SK-N-SH (cell line): ENCODE measurements around the genes ABCC6 and XYLT1.

GRCh38 chr16:15885620-15886358 lies 2.6 kb downstream of the CEP20 start:
- RRBS, result no CpG with 5 or more reads among the region's 6 CpGs
CAGE:
- cytosol, long polyA plus RNA, result no peak
- long polyA plus RNA, result no peak
- nucleus, long polyA plus RNA, result no peak

GRCh38 chr16:16028239-16028857 lies 78.9 kb downstream of the ABCC1 start:
- RRBS, result no CpG with 5 or more reads among the region's 16 CpGs
CAGE:
- cytosol, long polyA plus RNA, result no peak
- long polyA plus RNA, result no peak
- nucleus, long polyA plus RNA, result no peak

DNA sequence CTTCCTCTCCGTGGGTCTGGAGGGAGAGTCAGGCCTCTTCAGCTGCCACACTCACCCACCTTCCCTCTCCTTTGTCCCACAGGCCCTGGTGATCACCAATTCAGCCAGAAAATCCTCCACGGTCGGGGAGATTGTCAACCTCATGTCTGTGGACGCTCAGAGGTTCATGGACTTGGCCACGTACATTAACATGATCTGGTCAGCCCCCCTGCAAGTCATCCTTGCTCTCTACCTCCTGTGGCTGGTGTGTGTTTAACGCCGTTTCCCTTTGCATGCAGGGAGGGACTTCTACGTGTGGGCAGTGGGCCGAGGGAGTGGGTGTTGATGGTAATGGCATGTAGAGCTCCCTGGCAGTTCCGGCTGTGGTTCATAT lies 98.6 kb downstream of the ABCC1 start:
- RRBS, result no CpG with 5 or more reads among the region's 10 CpGs
CAGE:
- cytosol, long polyA plus RNA, result no peak
- long polyA plus RNA, result no peak
- nucleus, long polyA plus RNA, result no peak

- RRBS, result no CpG with 5 or more reads among the region's 12 CpGs
CAGE:
- cytosol, long polyA plus RNA, result no peak
- long polyA plus RNA, result no peak
- nucleus, long polyA plus RNA, result no peak
Measured at GRCh38 chr16:16052335-16052861, 103.0 kb downstream of the ABCC1 start.

- RRBS, result no CpG with 5 or more reads among the region's 21 CpGs
CAGE:
- cytosol, long polyA plus RNA, result no peak
- long polyA plus RNA, result no peak
- nucleus, long polyA plus RNA, result no peak
Measured at GRCh38 chr16:16075708-16076389, 126.4 kb downstream of the ABCC1 start.

DNA sequence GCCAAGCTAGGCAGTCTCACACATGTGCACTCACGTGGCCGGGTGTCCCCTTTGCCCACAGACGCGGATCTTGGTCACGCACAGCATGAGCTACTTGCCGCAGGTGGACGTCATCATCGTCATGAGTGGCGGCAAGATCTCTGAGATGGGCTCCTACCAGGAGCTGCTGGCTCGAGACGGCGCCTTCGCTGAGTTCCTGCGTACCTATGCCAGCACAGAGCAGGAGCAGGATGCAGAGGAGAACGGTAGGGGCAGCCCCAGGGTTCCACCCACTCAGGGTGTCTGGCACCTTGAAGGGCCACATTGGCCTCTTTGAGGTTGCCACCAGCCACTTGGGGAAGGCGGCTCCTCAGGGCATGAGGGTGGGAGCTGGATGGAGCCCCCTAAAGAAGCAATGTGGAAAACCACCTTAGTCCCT lies 132.9 kb downstream of the ABCC6 start:
- RRBS, result no CpG with 5 or more reads among the region's 16 CpGs
CAGE:
- cytosol, long polyA plus RNA, result no peak
- long polyA plus RNA, result no peak
- nucleus, long polyA plus RNA, result no peak

DNA sequence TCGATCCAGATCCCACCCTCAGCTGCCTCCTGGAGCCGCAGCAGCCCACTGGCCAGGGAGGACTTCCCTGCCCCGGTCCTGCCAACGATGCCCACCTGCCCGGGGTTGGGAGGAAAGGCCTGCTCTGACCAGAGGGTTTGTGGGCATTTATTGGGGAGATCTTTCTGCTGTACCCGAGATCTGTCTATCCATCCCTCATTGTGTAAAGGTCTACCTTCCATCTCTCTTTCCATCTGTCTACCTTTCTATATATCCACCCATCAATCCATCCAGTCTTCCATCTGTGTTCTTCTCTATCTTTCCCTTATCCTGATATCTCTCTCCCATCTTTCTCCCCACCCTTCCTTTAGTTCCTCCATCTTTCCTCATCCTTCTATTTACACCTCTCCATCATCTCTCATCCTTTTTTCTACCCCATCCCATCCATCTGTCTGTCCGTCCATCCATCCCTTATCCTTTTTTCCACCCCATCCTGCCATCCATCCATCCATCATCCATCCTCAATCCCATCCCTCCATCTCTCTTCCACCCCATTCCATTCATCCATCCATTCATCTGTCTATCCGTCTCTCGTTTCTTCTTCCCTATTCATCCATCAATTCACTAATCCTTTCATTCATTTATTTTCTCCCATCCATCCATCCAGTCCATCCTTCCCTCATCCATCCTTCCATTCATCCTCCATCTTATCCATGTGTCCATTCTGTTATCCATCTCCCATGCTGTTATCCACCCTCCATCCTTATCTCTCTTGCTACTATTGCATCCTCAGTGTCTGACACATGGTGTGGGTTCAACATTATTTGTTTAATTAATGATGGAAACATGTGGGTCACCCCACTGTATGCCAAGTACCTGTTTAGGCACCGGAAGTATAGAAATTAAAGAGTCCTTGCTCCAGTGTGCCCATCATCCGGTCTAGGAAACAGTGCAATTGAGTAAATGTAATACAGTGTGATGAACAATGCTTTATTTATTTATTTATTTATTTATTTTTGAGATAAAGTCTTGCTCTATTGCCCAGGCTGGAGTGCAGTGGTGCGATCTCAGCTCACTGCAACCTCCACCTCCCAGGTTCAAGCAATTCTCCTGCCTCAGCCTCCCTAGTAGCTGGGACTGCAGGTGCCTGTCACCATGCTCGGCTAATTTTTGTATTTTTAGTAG lies 68.0 kb downstream of the ABCC6 start:
- RRBS, result no CpG with 5 or more reads among the region's 13 CpGs
CAGE:
- cytosol, long polyA plus RNA, result no peak
- long polyA plus RNA, result no peak
- nucleus, long polyA plus RNA, result no peak

DNA sequence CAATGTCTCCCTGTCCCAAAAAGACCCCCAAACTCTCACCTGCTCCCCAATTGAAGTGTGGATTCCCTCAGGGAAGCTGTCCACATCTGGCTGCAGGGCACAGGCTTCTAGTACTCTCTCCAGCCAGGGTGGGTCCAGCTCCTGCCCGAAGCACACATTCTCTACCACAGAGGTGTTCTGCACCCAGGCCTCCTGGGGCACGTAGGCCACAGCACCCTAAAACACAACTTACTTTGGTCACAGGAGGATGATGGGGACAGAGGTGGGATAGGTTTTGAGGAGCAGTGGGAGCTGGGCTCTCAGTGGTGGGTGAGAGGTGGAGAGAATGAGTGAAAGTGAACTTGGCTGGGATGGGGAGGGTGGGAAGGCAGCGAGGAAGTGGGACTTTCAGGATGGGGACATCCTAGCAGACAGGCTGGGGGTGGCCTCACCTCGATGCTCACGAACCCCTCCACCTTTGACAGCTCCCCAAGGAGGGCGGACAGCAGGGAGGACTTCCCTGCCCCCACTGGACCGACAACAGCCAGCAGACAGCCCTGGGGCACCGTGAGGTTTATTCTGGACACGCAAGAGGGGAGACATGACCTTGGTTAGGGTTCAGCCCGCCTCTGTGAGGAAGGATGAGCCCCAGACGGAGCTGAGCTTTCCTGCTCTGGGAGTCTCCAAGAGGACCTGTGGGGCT lies 40.8 kb downstream of the ABCC6 start:
- RRBS, result no CpG with 5 or more reads among the region's 11 CpGs
CAGE:
- cytosol, long polyA plus RNA, result no peak
- long polyA plus RNA, result no peak
- nucleus, long polyA plus RNA, result no peak

GRCh38 chr16:16191571-16192238 lies 31.6 kb downstream of the ABCC6 start:
- RRBS, result no CpG with 5 or more reads among the region's 9 CpGs
CAGE:
- cytosol, long polyA plus RNA, result no peak
- long polyA plus RNA, result no peak
- nucleus, long polyA plus RNA, result no peak

DNA sequence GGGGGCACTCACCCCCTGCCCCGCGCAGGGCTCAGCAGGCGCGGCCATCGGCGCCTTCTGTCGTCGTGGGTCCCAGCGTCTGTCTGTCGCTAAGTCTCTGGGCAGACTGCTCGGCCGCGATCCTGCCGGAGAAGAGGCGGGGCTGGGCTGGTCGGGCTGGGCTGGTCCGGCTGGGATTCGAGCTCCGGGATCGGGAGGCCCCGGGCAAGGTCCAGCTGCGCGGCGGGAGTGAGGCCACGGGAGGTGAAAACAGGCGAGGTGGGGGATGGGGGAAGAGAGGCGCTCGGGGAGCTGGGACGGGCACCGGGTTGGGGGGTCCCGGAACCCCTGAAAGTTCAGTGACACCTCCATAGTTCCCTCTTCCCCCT lies at the start of gene ABCC6:
Gene ABCC6 (minus strand): TSS at position 108 of the 368 bp plus-strand sequence.
- RRBS, result no CpG with 5 or more reads among the region's 31 CpGs
CAGE:
- cytosol, long polyA plus RNA, result no peak
- long polyA plus RNA, result no peak
- nucleus, long polyA plus RNA, result no peak

- RRBS, result 99% methylated on average over 1 of the region's 13 CpGs
CAGE:
- cytosol, long polyA plus RNA, result no peak
- long polyA plus RNA, result no peak
- nucleus, long polyA plus RNA, result no peak
Measured at GRCh38 chr16:17272784-17273644, 197.7 kb downstream of the XYLT1 start.

- RRBS, result no CpG with 5 or more reads among the region's 4 CpGs
CAGE:
- cytosol, long polyA plus RNA, result no peak
- long polyA plus RNA, result no peak
- nucleus, long polyA plus RNA, result no peak
Measured at GRCh38 chr16:17275226-17275834, 195.4 kb downstream of the XYLT1 start.

- RRBS, result no CpG with 5 or more reads among the region's 6 CpGs
CAGE:
- cytosol, long polyA plus RNA, result no peak
- long polyA plus RNA, result no peak
- nucleus, long polyA plus RNA, result no peak
Measured at GRCh38 chr16:17341705-17342448, 128.9 kb downstream of the XYLT1 start.

- RRBS, result 63% methylated on average over 3 of the region's 16 CpGs
CAGE:
- cytosol, long polyA plus RNA, result no peak
- long polyA plus RNA, result no peak
- nucleus, long polyA plus RNA, result no peak
Measured at GRCh38 chr16:17375302-17376154, 95.2 kb downstream of the XYLT1 start.

GRCh38 chr16:17403793-17404381 lies 66.9 kb downstream of the XYLT1 start:
- RRBS, result no CpG with 5 or more reads among the region's 8 CpGs
CAGE:
- cytosol, long polyA plus RNA, result no peak
- long polyA plus RNA, result no peak
- nucleus, long polyA plus RNA, result no peak

- RRBS, result no CpG with 5 or more reads among the region's 21 CpGs
CAGE:
- cytosol, long polyA plus RNA, result no peak
- long polyA plus RNA, result no peak
- nucleus, long polyA plus RNA, result no peak
Measured at GRCh38 chr16:17459507-17460805, 10.8 kb downstream of the XYLT1 start.

DNA sequence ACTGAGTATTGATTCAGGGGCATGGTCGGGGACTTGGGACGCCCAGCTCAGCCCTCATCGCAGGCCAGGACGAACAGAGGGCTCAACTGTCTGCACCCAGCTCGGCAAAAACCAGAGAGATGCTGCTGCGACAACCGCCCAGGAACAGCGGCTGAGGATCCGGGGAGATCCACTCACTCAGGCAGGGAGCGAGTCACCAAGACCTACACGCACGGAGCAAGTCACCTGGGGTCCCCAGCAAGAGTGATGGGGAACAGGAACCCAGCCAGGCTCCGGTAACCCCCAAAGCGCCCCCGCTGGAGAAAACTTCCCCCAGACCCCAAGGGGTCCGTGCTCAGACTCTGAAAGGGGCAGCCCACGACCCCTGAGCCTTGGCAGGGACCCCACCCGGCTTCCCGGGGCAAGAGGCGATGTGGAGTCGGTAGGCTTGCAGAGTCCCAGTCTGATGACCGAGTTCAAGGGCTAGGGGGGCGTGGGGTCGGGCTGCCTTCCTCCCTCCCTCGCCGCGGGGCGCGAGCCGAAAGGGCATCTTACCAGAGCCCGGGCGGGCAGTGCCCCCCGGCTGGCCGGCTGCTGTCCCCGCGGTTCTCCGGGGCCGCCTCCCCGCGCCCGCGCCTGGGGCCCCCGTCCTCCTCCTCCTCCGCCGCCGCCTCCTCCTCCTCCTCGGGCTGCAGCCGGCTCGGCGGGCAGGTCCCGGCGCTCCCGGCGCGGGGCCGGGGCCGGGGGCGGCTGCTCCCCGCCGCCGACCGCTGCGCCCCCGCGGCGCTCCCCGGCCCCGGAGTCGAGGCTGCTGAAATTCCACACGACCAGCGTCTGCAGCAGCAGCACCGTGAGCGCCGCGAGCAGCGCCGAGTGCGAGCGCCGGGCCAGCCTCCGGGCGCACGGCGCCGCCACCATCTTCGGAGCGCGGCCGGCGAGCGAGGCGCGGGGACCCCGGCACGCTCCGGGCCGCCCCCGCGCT lies 580 bp downstream of the XYLT1 start:
- RRBS, result under 1% methylated on average over 53 of the region's 99 CpGs
CAGE:
- cytosol, long polyA plus RNA, result no peak
- long polyA plus RNA, result no peak
- nucleus, long polyA plus RNA, result no peak

DNA sequence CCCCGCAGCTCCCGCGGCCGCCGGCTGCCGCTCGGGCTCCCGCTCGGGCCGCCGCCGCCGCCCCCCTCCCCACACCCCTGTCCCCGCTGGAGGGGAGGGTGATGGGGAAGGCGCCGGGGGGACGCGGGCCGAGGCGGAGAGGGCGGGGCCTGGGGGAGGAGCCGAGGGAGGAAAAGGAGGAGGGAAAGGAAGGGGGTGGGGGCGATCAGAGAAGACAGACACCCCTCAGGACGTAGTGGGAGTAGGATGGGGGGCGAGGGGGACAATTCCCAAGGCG lies at the start of gene XYLT1:
Gene XYLT1 (minus strand): TSS at position 100 of the 277 bp plus-strand sequence.
- RRBS, result 2% methylated on average over 5 of the region's 26 CpGs
CAGE:
- cytosol, long polyA plus RNA, result no peak
- long polyA plus RNA, result no peak
- nucleus, long polyA plus RNA, result no peak

GRCh38 chr16:17471138-17472082 lies 650 bp upstream of the XYLT1 start:
- RRBS, result no CpG with 5 or more reads among the region's 27 CpGs
CAGE:
- cytosol, long polyA plus RNA, result no peak
- long polyA plus RNA, result no peak
- nucleus, long polyA plus RNA, result no peak

GRCh38 chr16:17744921-17745647 lies 274.3 kb upstream of the XYLT1 start:
- RRBS, result no CpG with 5 or more reads among the region's 16 CpGs
CAGE:
- cytosol, long polyA plus RNA, result no peak
- long polyA plus RNA, result no peak
- nucleus, long polyA plus RNA, result no peak